PC-3 (cell line): ENCODE measurements around a stretch of chr15.

DNA sequence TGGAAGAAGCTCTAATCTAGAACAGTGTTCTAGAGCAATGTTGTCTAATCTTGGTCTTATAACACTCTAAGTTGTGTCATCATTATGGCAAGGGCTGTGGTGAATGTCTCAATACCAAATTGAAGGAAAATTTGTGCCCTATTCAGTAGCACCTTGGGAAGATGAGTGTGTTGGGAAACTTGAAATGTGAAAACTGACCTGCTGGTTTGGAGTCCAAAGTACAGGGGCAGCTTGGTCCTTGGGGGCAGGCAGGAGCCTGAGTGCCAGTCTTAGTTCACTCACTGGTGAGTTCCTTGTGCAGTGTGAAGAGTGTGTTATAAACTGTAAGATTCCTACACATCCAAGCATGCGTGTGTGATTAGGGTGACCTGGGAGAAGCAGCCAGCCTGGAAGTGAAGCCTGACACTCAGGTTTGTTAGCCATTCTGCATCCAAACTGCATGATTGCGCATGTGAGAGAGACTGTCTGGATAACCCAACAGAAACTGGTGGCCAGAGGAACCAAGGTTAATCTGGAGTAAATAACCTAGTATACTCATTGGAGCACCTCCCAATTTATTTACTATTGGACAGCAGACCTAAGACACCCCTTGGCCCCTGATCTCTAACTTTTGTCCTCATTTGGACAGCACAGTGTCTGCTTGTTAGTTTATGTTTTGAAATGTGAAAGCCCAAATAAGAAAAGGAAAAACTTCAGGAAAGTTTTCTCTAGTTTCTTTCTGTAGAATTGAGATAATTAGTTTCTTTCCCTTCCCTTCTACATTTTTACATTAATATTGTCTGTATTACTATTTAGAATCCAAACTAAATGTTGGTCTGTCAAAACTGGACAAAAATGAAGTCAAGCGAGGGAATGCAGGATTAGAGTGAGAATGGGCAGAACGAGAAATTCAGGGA is 14.8 kb downstream of the ZNF592 start:
- RAMPAGE, long total RNA, result no peak

DNA sequence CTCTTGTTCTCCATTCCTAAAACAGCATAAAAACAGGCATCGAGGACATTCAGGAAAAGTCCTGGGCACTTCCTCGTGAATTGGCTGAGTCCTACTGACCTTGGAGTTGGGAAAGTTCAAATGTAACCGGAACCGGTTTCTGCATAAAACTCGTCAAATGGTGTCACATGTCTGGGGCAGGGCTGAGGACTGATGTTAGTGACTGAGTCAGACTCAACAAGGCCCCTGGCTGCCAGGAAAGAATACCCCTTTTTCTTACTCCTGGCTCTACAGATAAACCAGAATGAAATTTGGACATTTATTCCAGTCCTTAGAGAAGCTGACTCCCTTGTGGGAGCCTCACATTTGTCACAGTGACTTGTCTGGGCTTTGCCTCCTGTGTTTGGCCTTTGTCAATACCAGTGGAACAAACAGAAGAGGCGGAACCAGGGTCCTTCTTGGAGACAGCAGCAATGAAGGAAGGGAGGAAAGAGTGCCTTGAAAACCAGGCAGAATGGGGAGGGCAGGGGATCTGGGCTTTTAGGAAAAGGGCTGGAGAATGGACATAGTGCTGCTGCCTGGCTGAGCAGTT is 1.5 kb downstream of the ALPK3 start:
- RAMPAGE, long total RNA, result no peak

GRCh38 chr15:84883360-84884188 is 888 bp upstream of the SLC28A1 start:
- RAMPAGE, long total RNA, result no peak

DNA sequence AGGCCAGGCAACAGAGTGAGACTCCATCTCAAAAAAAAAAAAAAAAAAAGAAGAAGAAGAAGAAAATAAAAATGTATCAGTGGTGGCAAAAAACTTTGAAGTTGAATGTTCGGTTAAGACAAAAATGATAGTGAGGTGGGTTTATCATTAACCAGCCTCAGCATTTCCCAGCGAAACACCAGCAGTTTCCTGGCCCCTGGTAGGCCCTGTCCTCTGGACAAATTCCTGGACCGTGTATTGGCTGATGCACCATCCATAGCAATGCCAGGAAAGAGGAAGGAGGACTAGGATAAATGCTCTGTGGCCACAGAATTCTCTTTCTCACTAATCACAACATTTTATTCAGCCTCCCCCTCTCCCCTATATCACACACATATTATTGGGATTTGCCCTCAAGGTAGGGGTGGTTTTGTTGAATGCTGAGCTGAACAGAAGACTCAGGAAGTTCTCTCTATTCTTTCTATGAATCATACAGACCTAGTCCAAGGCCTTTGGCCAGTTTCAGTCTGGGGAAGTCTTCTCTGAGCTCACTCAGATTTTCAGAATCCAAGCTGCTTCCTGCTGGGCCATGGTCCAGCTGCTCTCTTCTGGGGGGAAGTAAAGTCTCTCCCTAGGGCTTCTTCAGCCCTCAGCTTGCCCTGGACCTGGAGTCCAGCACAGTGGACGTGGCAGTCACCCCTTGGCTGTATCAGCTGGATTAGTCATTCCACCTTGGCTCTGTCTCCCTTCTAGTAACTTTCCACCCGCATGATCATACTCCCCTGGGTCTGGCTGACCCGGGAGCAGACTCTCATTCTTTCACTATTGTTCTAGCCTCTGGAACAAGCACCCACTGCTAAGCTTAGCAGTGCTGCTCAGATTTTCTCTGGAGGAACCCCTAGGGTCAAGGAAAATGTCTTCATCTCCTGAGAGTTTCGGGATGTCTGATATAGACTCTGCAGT is 27.6 kb downstream of the SLC28A1 start:
- RAMPAGE, long total RNA, result no peak

- RAMPAGE, long total RNA, result no peak
Observed at GRCh38 chr15:84959599-84960257, 21.9 kb upstream of the PDE8A start.

DNA sequence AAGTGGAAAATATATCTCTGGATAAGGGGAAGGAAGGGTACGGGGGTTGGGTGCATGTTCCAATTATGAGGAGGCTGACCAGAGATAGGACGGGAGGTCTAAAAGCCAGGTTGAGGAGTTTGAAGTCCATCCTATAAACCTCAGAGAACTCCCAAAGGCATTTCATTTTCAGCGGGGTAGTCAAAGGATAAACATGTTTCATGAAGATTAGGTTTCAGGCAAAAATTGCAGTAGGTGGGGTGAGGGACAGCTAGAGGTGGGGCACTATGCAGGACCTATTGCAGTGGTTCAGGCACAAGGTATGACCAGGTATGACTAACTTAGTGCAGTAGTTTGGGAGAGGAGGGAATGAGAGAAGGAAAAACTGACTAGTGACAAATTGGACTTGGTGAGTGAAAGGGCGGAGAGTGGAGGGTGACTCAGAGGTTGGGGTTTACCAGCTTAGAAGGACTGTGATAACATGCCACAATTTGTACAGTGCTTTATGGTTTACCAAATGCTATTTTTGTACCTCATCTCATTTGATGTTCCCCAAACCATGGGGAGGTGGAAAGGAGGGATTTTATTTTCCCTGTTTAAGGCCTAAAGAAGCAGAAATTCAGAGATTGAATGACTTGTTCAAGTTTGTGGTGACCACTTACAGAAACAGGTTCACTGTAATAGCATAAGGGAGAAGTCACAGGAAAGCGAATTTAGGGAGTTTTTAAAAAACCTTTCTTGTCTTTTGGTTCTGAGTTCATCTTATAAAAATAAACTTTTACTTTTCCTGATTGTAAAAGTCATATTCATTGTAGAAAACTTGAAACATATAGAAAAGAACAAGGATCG is 10.9 kb downstream of the PDE8A start:
- RAMPAGE, long total RNA, result no peak

- RAMPAGE, long total RNA, result no peak
Observed at GRCh38 chr15:85022470-85023375, 41.1 kb downstream of the PDE8A start.

- RAMPAGE, long total RNA, result no peak
Observed at GRCh38 chr15:85034121-85034510, 52.5 kb downstream of the PDE8A start.

- RAMPAGE, long total RNA, result no peak
Observed at GRCh38 chr15:85064283-85064718, 82.6 kb downstream of the PDE8A start.

DNA sequence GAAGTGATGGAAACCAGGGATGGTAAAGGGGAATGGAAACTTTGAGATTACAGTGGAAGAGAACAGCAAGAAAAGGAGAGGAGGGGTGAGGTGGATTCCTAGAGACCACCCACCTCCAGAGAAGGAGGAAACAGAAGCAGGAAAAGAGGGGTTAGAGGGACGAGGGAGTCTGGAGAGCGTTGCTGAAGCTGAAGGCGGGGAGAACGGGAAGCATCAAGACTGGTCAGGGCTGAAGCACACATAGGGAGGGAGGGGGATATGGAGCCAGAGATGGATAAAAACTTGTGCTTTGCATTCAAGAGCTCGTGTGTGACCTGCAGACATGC is 120.4 kb downstream of the PDE8A start:
- RAMPAGE, long total RNA, result no peak

DNA sequence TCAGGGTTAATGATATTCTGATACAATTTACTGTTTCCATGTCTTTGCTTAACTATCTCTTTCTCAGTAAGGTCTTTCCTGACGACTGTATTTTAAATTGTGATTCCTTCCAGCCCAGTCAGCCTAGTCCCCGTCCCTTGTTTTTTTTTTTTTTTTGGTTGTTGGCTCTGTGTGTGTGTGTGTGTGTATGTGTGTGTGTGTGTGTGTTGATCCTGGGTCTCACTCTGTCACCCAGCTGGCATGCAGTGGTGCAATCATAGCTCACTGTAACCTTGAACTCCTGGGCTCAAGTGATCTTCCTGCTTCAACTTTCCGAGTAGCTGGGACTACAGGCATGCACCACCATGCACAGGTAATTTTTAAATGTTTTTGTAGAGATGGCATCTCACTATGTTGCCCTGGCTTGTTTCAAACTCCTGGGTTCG is 31.4 kb upstream of the AKAP13 start:
- RAMPAGE, long total RNA, result no peak

DNA sequence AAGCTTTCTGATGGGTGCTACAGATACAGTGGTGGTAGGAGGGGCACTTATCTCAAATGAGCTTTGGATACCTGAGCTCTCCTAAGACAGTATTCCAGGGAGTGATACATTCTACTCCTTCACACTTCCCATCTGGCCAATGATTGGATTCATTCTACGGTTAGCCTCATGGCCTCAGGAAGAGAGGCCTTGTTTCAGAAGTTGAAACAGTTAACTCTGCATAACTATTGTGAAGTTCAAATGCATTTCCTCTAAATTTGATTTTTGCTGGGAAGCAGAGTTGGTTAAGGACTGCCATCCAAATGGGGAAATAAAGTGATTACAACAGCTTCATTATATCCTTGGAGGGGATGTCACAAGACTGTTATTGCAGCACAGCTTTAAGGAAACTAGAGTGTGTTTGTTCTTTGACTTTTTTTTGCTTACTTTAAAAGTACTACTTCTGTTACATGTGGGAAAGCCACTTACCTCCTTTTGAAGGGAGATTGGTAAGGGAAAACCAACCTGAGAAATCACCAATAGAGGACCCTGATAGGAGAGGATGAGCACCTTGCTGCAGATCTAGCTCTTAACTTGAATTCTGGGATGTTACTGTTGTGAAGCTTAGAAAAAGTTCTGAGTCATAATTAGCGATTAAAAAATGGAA is 164.8 kb downstream of the AKAP13 start:
- RAMPAGE, long total RNA, result no peak

- RAMPAGE, long total RNA, result no peak
Observed at GRCh38 chr15:85598461-85599338, 196.0 kb downstream of the KLHL25 start.

DNA sequence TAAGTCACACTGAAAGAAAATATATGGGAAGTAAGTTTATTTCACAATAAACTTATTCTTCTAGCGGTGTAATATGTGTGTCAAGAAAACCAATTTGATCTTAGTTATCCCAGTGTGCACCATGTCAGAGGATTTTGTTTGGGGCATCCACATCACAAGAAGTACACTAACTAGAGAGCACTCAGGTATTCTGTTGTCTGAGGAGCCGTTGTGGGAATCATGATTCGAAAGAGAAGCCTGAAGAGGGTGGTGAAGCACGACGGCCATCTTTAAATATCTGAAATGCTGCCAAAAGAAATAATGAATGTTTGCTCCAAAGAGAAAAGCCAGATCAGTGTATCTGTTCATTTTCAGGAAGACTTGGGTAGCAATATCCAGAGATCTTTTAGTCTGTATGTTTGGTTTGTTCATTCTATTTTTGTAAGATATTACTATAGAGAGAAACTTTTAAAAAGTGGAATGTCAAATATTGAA is 180.7 kb downstream of the KLHL25 start:
- RAMPAGE, long total RNA, result no peak

GRCh38 chr15:85684445-85684985 is 110.2 kb downstream of the KLHL25 start:
- RAMPAGE, long total RNA, result no peak

DNA sequence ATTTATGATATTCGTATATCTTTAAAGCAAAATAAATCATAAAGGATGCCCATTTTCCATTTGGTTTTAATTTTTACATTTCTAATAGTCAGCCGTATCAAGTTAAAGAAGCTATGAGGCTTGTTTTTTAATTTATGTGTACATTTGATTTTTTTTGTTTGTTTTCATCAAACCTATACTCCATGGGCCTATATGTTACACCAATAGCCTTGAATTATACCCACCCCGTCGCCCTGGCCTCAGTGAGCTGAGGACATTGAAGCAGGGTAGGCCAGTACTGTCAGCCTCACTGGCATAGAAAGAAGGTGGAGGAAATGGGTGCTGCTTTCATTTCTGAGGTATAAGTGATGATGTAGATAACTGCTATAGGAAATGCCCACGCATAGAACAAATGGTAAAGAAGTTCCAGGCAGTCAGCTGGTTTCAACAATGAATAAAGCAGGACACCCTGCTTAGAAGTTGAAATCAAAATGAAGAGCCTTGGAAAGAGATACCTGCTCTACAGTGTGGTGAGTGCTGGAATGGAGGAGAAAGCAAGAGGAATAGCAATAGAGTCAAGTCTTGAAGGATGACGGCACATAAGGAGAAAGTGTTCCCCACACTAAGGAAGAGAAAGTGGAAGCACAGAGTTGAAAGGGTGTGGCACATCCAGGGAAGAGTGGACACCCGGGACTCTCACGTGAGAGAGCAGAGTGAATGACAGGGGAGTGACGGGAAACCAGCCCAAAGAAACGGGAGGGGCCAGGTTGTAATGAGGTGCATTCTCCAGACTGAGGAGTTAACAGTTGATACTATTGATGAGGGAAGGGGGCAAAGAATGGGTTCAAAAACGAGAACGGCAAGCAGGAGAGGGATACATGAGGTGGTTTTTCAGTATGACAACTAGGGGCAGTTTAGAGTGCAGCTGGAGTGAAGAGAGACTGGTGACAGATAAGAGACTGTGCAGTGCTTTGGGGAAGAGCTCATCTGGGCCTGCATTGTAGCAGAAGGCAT is 70.6 kb downstream of the KLHL25 start:
- RAMPAGE, long total RNA, result no peak

- RAMPAGE, long total RNA, result no peak
Observed at GRCh38 chr15:85740548-85741184, 54.1 kb downstream of the KLHL25 start.

- RAMPAGE, long total RNA, result no peak
Observed at GRCh38 chr15:85836925-85837464, 42.3 kb upstream of the KLHL25 start.

DNA sequence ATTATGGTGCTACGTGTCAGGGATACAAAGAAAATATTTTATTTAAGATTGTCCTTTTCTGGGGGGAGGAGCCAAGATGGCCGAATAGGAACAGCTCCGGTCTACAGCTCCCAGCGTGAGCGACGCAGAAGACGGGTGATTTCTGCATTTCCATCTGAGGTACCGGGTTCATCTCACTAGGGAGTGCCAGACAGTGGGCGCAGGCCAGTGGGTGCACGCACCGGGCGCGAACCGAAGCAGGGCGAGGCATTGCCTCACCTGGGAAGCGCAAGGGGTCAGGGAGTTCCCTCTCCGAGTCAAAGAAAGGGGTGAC is 448.3 kb downstream of the AGBL1 start:
- RAMPAGE, long total RNA, result no peak

DNA sequence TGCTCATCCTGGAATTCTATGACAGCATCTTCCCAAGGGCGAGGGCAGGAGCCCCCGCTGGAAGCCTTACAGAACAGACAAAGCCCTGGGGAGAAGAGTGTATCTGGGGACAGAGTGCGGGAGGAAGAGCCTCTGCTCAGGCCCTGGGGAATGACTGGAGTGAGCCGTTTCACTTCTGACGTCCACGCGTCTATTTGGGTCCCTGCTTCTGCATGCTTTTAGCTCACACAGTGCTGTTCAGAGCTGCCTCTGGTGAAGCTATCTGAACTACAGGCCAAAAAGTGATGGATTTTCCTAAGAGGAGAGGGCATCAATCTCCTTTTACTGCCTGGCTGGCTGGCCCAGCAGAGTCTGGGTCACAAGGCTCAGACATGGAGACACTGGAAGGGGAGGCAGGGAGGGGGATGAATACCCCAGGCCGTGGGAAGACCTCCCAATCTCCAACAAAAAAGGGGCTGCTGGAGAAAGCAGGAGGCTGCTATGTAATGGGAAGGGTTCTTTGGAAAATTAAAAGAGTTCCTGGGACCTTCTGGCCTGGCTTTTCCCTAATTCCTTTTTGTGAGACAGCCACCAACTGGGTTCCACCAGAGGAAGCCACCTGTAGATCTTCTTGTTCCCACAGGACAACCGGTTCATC is 311.7 kb downstream of the NTRK3 start:
- RAMPAGE, long total RNA, result no peak